ENCODE results near the genes CTSC and TRIM49C.

- PRO-cap, result no peak
- RAMPAGE, long total RNA, 4 experiments, result no peak in any of the 4 experiments
Observed at GRCh38 chr11:83910124-83910564, 624.0 kb upstream of the CCDC90B start.

- PRO-cap, result no peak
- RAMPAGE, long total RNA, 4 experiments, result no peak in any of the 4 experiments
Observed at GRCh38 chr11:84307796-84308241, 1021.7 kb upstream of the CCDC90B start.

DNA sequence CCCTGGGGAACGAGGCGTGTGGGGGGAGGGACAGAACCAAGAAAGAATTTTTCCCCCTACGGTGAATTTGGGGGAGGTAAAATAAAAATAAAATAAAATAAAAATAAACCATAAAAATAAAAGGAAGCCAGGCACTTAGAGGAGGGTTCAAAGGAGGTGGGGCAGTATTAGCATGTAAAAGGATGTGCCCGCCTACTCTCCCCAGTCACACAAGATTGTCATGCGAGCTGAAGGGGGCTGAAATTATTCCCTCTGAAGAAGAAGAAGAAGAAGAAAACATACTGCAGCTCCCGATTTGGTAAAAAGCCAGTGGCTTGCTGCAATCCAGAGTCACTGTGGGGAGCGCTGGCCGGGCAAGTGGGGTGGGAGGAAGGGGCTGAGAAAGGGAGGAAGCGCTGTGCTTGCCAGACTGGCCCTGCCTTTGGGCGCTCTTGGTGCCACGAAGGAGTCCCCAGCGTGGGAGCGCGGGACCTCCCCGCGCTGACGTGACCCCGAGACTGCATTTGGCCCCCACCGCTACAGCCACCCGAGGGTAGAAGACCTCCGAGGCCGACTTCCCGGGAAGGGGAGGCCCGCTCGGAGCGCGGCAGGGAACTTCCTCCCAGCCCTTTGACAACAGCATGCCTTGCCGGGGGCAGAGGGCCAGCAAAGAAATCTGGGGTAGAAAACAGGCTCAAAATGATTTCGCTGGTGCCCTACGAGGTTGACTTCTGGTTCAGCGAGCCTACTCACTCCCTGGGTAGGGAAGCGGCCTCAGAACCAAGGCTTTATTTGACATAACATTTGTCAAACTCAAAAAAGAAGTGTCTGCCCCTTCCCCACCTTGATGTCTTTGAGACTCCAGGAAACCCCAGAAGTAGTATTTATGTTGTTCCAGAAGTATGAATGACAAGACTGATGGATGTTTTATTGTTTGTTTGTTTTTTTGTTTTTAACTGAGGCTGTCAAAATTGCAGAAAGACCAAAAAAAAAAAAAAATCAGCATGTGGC lies 906.3 kb downstream of the DLG2 start:
- PRO-cap, result no peak
- RAMPAGE, long total RNA, 4 experiments, result no peak in any of the 4 experiments

DNA sequence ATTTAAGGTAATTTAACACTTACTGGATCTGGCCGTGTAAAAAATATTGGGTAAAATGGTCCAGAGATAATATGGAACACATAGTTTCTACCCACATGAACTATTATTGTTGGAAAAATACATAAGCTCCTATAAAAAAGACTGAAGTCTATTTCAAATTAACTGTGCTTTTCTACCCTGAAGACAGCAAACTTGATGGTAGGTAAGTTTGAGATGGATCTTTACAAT lies 729.4 kb downstream of the DLG2 start:
- PRO-cap, result no peak
- RAMPAGE, long total RNA, 4 experiments, result no peak in any of the 4 experiments

DNA sequence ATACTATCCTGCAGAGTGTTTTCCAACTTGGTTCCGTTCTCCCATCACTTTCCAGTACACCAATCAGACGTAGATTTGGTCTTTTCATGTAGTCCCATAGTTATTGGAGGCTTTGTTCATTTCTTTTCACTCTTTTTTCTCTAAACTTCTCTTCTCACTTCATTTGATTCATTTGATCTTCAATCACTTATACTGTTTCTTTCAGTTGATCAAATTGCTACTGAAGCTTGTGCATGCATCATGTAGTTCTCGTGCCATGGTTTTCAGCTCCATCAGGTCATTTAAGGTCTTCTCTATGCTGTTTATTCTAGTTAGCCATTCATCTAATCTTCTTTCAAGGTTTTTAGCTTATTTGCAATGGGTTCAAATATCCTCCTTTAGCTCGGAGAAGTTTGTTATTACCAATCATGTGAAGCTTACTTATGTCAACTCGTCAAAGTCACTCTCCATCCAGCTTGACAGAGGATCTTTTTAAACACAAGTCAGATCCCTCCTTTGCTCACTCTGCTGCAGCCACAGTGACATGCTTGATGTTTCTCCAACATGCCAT lies 119.3 kb downstream of the DLG2 start:
- PRO-cap, result no peak
- RAMPAGE, long total RNA, 4 experiments, result no peak in any of the 4 experiments

- PRO-cap, result no peak
- RAMPAGE, long total RNA, 4 experiments, result no peak in any of the 4 experiments
Observed at GRCh38 chr11:85652770-85653305, 5.1 kb downstream of the TMEM126A start.

DNA sequence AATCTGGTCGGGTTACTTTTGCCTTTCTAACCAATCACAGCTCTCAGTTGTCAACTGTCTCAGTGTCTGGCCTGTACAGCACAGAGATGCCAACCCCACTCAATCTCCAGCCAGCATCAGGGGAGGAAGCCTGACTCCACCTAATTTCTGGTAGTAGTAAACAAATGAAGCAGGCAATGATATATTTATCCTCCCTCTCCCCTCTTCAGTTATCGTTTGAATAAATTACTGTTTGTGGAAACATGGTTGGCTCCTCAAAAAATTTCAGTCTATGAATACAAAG lies 253 bp upstream of the CCDC89 start:
- PRO-cap, result no peak
- RAMPAGE, long total RNA, 4 experiments, result no peak in any of the 4 experiments

GRCh38 chr11:85774622-85775279 lies 36.2 kb downstream of the SYTL2 start:
- PRO-cap, result no peak
- RAMPAGE, long total RNA, 4 experiments, result no peak in any of the 4 experiments

- PRO-cap, result no peak
- RAMPAGE, long total RNA, 4 experiments, result no peak in any of the 4 experiments
Observed at GRCh38 chr11:85966735-85968053, 101.7 kb downstream of the PICALM start.

- PRO-cap, result no peak
- RAMPAGE, long total RNA, 4 experiments, result no peak in any of the 4 experiments
Observed at GRCh38 chr11:85978251-85978949, 90.5 kb downstream of the PICALM start.

DNA sequence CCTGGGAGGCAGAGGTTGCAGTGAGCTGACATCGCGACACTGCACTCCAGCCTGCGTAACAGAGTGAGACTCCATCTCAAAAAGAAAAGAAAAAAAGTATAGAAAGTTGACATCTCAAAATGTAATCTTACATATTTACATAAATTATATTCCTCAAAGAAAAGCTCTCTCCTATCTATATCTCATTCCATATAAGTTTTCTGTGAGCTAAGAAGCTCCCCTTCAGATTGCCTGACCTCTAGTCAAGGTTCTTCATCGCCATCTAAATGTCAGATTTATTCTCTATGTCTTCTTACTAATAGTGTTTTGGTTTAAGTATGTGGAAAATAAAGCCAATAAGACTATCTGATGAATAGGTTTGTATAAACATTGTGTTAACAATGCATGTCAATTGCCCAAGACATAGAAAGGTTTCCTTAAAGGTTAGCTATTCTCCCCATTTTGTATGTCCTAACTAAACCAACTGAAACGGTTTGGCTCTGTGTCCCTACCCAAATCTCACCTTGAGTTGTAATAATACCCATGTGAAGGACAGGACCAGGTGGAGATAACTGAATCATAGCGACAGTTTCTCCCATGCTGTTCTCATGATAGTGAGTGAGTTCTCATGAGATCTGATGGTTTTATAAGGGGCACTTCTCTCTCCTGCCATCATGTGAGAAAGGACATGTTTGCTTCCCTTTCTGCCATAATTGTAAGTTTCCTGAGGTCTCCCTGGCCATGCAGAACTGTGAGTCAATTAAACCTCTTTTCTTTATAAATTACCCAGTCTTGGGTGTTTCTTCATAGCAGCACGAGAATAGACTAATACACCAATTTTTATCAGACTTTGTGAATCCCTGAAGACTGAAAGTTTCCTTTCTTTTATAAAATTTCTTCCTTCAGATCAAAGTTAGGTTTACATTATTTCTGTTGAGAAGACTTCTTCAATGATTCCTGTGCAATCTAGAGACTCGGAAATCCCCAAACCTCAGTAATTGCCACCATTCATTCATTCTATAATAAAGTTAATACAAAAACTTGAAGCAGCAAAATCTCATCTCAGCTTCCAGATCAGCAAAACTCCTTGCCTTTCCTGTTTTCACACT lies 17.0 kb downstream of the PICALM start:
- PRO-cap, result no peak
- RAMPAGE, long total RNA, 4 experiments, result no peak in any of the 4 experiments

DNA sequence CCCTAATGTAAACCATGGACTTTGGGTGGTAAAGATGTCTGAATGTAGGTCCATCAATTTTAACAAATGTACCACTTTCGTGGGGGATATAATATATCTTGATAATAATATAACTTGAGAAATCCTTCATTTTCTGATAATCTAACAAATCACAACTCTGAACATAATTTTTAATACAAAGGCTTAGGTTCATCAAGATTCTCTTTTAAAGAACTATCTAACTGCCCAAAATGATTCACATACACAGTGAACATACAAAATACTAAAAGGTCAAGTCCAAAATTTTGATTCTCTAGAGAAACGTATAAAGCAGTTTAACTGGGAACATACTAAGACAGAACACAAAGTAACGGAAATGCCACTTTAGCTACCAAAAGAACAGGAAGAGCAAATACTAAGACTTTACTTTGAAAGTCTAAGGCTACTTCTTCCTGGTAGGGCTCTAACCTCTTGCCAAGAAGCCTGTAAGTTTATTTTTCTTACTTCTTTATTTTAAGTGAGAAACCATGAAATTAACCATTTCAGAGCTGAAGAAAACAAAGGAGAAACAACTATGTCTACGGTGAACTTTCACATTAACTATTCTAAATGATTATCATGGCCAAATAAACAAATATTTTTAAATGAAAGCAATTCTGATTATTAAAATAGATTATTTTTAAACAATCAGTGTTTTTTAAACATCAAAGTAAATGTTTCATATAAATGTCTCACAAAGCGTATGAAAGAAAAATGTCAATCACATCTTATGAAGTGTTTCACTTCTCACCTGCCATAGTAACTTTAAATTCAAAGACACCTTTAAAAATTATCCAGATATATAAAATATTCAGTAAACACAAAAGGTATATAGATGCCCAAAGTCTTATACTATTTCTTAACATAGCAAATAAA lies 6.1 kb downstream of the PICALM start:
- PRO-cap, result no peak
- RAMPAGE, long total RNA, 4 experiments, result no peak in any of the 4 experiments

GRCh38 chr11:86066887-86067992 lies 1.6 kb downstream of the PICALM start:
- PRO-cap, result no peak
- RAMPAGE, long total RNA, 4 experiments, result no peak in any of the 4 experiments

GRCh38 chr11:86193321-86193977 lies 51.1 kb upstream of the EED start:
- PRO-cap, result no peak
- RAMPAGE, long total RNA, 4 experiments, result no peak in any of the 4 experiments

DNA sequence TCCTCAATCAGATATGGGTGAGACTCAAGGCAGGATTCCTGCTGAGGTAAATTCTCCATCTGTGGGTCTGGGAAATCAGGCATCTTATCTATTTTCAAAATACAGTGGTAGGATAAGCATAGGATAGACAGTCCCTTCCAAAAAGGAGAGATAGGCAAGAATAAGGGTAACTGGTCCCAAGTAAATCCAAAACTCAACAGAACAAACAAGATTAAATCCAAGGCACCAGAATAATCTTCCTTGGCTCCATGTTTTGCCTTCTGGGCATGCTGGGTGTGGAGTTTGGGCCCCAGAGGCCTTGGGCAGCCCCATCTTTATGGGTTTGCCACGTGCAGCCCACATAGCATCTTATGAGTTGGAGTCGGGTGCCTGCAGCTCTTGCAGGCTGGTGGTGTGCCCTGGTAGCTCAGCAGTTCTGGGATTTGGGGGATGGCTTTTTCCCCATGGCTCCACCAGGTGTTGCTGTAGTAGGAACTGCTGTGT lies 16.6 kb downstream of the EED start:
- PRO-cap, result no peak
- RAMPAGE, long total RNA, 4 experiments, result no peak in any of the 4 experiments

DNA sequence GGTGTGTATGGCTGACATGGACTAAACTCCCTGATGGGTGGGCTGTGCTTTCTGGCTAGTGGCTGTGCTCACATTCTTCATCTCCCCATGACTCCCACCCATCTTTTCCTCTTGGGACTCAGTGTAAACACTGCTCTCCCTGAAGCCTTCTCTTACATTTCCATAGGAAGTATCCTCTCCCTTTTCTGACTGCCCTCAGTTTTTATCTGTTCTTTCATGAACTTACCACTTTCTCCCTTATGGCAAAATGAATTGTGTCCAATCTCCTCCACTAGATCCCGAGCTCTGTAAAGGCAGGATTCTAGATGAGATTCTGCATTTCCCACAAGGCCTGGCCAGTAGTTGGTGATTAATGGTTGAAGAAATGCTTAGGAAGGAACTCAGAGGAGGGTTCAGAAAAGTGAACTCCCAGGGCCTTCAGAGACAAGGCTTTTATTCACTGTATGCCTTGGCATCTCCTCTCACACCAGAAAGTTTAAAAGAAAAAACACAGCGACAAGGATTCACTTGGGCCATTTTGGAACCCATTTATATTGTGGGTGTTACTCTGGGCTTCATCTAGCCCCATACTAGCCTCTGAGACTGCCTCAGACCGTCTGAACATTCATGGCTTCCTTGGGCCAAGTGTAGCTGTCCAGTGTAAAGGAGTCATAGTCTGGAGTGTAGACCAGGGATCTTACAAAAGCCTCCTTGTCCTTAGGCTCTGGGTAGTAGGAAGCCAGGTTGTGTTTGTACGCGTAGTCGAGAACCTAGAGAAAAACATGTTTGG lies 66.2 kb downstream of the CCDC81 start:
- PRO-cap, result no peak
- RAMPAGE, long total RNA, 4 experiments, result no peak in any of the 4 experiments

DNA sequence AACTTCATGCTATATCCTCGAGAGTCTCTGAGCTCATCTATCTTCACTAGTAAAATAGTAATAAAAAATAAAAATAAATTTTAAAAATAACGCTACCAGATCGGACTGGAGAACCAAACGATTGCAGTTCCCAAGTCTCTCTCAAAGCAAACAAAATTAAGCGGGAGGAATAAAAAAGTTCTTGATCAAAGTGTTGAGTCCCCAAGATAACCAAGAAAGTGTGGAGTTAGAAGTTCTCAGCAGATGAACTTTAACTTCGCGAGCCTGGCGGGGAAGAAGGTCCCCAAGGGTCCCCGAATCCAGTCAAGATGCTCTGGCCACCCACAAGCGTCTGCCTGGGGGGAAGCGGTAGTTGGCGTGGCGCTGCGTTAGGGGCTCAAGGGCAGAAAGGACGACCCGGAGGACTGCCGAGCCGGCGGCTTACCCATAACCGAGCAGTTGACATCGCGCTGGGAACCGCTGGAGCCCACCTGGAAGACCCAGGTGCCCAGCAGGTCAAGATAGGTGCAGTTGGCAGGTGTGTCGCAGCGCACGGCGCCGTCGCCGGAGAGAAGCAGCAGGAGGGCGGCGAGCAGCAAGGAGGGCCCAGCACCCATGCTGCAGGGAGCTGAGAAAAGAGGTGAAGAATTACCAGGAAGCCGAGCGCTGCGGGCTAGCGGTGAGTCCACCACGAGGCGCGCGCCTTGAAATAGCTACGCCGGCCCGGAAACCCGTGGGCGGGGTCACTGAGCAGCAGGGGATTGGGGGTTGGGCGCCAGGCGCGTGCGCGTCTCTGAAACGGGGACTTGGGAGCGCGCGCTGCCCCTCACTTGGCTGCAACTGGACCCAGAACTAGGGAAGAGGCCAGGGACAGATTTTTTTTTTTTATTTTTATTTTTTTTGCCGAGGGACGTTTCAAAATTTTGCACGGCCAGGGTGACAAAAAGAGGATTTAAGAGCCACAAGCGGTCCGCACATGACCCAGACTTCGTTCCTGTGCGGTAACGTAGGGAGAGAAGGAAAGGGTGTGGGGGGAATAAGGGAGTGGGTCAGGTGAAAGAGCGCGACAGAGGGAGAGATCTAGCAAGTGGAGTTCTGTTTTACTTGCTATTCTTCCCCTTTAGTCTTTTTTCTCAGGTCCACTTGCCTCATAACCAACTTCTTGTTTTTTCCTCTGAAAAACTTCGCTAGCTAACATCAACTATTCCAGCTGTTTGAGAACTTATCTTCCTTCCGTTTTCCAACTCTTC lies at the start of gene CTSC:
CTSC (minus strand) TSS at position 660 of the 1,229 bp plus-strand sequence.
- PRO-cap, result no peak
- RAMPAGE, long total RNA, 4 experiments, result start-site peak on the plus strand in 4 of 4 experiments, centred at positions 750 to 785 of the sequence, 18 to 42 reads per replicate; start-site peak on the minus strand in 1 of 4 experiments, centred at position 643 of the sequence, 7,620 reads per replicate

GRCh38 chr11:89294153-89294737 lies 116.6 kb downstream of the TYR start:
- PRO-cap, result no peak
- RAMPAGE, long total RNA, 4 experiments, result no peak in any of the 4 experiments

- PRO-cap, result no peak
- RAMPAGE, long total RNA, 4 experiments, result no peak in any of the 4 experiments
Observed at GRCh38 chr11:90030691-90031381, at the start of gene TRIM49C. Gene TRIM49C (plus strand): TSS chr11:90031106.

DNA sequence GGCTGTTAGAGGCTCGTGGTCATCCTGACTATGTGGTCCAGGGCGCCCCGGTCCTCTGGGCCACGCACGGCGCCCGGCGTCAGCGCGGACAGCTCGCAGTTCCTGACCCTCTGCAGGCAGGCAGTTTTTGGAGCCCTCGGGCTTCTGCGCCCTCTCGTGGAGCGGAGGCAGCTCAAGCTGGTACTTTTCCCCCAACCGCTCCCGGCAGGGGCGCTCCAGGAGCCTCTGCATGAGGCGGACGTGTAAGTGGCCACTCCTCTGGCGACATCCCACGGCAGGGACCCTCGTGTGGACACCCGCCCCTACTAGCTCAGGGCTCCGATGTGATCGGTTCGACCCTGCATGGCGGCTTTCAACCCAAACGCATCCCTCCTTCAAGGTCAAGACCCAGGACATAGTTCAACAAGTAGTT lies 21.5 kb downstream of the TRIM49C start:
- PRO-cap, result no peak
- RAMPAGE, long total RNA, 4 experiments, result no peak in any of the 4 experiments